Bronchus fibroblast of lung (primary cell): ENCODE measurements around the genes CBFA2T2 and E2F1.

- RAMPAGE, long total RNA: no peak
Measured at GRCh38 chr20:32777527-32778199, 15.5 kb downstream of the DNMT3B start.

GRCh38 chr20:33127696-33128294 is 40.2 kb upstream of the BPIFA2 start:
- RAMPAGE, long total RNA: no peak

GRCh38 chr20:33490019-33491171 is at the start of gene CBFA2T2:
CBFA2T2 (plus strand) TSS chr20:33490096.
- RAMPAGE, long total RNA: no peak

GRCh38 chr20:33554753-33555601 is 65.1 kb downstream of the CBFA2T2 start:
- RAMPAGE, long total RNA: no peak

DNA sequence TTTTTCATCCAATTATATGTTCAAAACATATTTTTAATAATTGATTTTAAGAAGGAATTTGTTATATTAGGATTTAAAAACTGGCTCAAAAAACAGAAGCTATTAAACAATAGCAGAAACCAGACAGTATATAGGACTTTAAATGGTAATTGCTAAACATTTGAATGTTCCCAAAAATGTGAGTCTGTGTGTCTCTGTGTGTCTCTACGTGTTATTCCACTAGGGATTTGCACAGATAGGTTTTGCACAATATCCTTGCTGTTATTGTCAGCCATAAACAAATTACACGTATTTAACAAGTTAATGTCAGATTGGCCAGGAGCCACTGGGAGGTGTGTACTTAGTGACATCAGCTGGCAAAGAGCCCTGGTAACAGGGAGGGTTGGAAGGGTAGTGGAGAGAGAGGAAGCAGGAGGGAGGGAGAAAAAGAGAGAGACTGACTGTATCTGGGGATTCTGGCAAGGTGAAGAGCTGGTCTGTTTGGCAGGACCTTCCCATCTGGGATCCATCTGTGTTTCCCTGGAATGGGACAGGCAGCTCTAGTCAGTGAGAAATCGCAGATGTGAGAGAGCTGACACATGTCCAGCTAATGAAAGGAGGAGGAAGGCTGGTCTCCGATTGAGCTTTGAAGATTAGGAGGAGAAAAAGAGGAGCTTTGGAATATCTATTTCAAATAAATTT is 72.2 kb downstream of the CBFA2T2 start:
- RAMPAGE, long total RNA: no peak

DNA sequence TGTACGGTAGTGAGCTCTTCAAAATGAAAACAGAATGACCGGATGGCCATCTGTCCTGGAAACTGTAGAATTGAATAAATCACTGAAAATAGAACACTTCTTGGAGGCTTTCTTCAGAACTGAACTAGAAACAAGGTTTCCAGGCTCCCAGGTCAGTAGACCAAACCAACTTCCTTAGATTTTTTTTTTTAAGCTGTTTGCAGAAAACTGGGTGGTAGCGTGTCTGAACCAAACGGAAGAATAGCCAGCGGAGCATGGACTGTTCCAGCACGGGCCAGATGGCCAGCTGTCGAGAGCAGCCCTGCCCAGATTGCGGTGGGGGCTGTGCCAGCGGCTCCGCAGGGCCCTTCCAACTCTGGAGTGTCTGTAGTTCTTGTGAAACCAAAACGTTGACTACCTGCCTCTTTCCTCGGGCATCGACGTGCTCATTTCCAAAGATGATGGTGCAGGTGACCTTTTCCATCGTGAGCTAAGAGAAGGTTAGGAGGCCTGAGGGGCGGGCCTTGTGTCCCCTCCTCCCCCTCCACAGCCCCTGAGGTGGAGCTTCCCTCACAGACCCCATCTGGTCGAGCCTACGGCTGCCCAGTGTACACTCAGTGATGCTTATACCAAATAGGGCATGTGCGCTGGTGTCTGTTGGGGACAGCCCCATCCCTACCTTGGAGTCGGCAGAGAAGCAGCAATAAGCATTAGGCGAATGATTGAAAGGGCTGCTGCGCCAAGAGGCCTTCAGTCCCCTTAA is 13.0 kb upstream of the C20orf144 start:
- RAMPAGE, long total RNA: no peak

DNA sequence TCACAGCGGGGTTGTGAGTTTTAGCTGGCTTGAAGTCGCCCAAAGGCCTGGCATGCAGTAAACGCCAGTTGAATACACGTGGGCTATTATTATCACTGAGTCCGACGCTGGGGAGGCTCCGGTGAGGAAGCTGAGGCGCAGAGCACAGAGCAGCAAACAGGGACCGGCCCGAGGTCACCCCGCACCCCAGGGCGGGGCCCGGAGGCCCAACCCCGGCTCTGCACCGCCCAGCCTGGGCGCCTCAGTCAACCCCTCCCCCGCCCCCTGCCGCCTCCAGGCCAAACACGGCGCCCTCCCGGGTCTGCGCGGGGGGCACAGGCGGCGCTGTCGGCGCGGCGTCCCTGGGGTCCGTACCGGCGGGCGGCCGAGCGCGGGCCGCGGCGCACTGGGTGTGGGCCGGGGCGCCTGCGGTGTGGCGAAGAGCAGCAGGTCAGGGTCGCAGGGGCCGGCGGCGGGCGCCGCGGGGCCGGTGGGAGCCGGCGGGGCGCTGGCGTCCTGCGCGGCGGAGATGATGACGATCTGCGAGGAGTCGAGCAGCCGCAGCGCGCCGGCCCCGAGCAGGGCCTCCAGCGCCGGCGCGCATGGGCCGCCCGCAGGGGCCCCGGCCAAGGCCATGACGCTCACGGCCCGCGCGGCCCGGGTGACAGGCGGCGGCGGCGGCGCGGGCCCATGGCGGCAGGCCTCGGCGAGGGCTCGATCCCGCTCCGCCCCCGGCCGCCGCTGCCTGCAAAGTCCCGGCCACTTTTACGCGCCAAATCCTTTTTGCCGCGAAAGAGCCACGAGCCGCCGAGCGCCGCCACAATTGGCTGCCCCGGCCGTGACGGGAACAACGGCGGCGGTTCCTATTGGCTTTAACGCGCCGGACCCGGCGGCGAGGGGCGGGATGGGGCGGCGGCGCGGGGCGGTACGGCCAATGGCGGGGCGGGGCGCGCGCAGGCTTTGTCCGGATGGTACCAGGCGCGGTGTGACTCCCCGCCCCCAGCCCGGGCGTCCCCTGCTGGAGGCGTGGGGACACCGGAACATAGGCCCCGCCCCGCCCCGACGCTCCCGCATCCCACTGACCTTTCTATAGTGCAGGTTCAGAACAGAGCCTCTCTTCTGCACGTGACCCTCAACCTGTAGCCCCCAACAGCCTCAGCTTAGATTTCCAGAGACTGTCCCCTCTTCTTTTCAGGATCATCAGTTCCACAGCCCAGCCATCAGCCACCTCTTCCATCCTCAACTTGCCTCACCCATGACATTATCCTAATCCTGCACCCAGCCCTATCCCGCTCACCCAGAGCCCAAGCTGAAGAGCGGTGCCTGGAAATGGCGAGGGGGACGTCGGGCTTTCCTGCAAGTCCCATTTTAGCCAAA is at the start of gene E2F1:
Gene E2F1, minus strand, starts transcription at position 736 of the 1,356 bp plus-strand sequence.
- RAMPAGE, long total RNA: no peak

DNA sequence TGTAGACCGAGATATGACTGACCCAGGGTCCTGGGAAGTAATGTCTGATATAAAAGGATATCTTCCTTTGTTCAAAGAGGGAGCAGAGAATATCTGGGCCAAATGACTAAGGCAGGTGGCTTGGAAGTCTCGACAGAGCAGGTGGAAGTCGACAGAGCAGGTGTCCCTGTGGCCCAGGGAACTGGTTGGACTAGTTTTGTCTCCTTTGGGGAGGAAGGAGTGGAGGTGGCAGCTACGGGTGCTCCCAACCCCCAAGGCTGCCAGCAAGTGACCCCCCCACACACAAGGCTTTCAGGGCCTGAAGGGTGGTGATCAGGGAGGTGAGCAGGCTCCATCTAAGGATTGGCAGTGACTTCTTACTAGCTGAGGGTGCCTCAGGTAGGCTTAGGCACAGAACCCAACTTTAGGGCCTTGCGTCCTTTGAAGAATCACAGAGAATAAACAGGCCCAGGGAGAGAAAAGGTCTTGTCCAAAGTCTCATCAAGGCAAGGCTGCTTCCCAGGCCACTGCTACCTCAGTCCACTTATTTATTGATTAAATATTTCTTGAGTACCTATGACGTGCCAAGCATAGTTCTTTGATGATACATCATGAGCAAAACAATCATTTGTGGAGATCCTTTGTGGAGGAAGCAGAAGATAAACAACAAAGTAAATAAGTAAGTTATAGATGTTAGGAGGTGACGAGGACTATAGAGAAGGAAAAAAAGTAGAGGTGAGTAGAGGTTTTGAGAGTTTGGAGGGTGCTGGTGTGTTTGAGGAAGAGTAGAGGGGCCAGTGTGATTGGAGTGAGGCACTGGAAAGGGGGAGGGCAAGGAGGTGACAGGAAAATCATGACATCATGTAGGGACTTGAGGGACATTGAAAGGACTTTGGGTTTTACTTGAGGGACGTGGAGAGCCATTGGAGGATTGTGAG is 14.3 kb upstream of the CHMP4B start:
- RAMPAGE, long total RNA: no peak

DNA sequence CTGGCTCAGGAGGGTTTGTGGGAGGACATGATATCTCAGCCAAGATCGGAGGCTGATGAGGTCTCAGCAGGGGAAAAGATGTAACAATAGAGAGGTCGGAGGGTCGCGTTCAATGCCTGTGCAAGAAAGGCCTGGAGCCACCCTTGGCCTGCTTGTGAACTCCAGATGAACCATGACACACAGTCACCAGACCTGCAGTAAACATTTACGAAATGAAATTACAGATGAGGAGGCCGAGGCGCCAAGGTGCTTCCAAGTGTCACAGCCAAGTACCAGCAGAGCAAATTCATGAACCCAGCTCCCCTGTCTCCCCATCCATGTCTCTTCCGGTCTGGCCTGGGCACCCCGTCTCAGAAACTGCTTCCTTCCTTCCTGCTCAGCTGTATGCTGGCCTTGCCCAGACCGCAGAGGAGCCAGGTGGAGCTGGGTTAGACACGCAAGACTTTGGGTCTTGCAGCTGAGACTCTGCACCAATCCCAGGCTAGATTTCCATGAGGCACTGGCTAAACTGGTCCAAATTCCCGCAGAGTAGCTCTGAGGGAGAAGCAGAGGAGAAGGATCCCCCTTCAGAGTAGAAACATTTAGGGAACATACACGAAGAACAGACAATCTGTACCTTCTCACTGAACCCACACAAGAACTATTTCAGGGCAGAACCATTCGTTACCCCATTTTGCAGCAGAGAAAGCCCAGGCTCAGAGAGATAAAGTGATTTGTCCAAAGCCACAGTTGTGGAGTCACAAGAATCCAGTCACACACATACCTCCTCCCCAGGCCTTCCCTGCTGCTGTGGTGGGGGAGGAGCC is 48.2 kb downstream of the CHMP4B start:
- RAMPAGE, long total RNA: no peak

- RAMPAGE, long total RNA: no peak
Measured at GRCh38 chr20:34035569-34036067, 41.9 kb downstream of the RALY start.

DNA sequence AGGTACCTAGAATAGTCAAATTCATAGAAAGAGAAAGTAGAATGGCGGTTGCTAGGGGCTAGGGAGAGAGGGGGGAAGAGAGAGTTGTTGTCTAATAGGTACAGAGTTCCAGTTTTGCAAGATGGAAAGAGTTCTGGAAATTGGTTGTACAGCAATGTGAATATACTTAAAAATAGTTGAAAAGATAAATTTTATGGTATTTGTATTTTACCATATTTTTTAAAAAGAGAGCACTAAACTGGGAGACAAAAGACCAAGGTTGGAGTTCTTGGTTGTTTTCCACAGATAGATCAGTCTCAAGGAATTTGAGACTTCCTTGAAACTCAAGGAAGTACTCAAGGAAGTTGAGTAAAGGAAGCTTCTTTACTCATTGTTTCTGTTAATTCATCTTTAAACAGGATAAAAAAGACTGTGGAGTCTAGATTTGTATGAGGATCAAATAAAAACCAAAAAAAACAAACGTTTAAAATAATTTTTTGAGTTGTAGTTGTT is 9.6 kb upstream of the EIF2S2 start:
- RAMPAGE, long total RNA: no peak

DNA sequence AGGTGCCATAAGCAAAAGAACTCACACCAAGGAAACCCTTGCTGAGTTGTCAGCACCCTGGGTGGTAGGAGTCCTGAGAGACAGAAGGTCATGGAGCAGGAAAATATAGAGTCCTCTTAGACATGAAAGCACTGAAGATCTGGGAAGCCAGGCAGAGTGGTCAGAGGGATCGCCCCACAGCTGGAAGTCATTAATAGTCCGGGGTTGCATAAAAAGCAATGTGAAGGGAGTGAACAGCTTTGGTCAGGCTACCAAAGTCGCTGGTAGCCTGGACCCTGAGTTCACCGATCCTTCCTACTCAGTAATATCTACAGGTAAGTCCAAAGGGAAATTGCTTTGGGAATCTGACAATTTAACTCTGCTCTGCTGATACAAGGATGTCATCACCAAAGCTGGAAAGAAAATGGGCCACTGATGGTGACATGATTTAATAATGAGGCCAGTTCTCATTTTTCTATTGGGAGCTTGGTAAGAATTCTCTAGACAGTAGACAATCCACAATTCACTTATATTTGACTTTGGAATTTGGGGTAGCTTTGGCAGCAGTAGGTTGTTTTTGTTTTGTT is 54.9 kb upstream of the ASIP start:
- RAMPAGE, long total RNA: no peak

DNA sequence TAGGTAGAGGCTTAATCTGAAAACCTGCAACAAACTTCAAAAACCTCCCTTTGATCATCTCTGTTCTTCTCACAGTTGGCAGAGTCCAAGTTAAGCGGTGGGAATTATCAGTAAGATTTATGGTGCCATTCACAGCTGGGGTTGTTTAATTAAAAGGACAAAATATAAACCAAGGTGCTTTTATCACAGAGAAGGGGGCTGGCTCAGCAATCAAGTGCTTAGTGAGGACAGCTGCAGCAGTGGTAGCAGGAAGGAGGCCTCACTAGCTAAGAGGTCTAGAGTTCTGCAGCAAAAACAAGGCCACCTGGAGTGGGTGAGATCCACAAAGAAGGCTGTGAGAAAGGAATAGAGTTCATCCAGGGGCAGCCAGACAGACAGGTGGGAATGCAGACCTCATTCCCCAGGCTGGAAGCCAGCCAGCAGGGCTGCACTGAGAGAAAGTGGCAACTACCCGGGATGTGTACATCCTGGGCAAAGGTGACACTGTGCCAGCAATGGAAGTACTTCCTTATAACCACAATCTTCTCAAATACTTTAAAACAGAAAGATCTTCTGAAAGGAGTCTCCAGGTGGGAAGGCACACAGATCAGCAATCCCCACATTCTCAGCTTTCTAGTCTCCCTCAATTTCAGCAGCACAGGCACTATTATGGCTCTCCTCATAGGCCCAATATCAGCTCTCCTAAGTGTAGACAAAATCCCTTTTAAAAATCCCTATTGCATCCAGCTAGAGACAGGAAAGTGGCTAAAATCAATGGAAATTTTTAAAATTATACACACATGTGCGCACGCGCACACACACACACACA is 37.0 kb downstream of the PIGU start:
- RAMPAGE, long total RNA: no peak

DNA sequence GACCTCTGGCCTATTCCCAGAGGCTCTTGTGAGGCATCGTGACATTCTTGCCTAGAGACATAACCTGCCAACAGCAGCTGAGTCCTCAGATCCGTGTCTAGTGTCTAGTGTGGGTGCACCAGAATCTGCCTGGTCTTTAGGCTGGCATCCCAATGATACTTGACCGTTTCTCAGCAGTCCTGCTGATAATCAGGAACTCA is 20.1 kb downstream of the TP53INP2 start:
- RAMPAGE, long total RNA: no peak

DNA sequence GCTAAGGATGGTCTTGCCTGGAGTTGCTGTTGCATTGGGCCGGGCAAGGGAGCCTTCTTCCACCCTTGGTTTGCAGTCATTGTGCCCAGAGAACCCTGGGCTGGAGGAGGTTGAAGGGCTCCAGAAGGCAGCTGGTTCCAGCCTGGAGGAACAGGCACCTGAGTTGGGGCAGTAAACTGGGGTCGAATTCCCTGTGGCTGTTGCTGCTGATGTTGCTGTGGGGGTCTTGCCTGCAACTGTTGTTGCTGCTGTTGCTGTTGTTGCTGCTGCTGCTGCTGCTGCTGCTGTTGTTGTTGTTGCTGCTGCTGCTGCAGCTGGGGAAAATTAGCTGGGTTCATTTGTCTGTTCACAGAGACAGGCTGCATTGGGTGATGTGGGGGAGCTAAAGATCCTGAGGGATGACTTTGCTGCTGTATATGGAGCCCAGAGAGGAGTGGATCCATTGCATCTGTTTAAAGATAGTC is 53.5 kb downstream of the TP53INP2 start:
- RAMPAGE, long total RNA: no peak

DNA sequence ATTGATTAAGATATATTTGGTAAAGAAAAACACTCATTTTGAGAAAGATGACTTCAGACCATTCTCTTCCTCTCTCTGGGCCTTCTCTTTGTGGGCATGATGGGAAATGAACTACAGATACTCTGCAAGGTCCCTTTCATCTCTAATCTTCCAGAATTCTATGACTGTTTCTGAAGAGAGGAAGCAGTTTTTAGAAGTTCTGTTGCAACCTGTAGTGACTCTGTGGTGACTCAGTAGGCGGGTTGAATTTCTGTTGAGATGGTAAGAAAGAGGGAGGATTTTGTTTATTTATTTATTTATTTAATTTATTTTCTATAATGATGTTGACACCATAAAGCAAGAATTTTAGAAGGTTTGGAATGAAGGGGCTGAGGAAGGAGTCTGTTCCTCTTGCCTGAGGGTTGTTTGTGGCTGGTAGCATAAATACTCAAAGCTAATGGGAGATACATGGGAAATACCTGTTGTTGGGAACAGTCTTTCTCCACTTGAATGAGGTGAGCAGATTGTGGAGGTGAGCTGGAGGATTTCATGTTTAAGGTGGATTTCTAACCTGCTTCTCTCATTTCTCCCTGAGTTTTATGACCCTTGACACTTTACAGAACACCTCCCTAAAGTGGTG is 14.9 kb downstream of the ACSS2 start:
- RAMPAGE, long total RNA: no peak

DNA sequence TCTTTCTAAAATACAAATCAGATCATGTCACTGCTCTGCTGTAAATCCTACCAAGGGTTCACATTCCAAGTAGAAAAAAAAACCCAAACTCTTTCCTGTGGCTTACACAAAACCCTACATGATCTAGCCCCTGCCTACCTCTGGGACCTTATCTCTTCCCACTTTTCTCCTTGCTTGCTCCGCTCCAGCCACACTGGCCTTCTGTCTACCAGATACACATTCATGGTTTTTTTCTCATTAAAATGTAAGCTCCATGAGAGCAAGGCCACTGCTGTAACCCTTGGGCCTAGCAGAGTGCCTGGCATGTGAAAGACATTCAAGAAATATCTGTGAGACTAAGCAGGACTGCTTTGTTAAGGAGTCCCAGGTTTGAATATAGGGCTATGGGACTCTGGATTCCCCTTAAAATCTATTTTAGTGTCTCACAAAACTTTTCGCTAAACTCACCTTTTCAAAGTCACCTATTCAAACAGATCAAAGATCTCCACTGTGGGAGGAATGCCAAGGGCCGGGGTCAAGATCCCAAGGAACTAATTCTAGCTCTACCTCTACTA is 25.3 kb upstream of the TRPC4AP start:
- RAMPAGE, long total RNA: no peak

DNA sequence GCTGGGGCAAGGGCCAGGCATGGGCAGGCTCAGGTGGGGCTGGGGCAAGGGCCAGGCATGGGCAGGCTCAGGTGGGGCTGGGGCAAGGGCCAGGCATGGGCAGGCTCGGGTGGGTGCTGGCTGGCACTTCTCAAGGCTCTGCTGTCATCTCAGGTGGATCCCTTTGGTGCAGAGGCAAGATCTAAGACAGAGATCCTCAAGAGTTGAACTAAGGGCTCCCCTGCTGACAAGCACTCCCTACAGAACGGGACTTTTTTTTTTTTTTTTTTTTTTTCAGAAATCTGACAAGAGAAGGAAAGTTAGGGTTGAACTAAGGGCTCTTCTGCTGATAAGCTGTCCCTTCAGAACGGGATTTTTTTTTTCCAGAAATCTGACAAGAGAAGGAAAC is 24.9 kb downstream of the MMP24OS start:
- RAMPAGE, long total RNA: no peak

DNA sequence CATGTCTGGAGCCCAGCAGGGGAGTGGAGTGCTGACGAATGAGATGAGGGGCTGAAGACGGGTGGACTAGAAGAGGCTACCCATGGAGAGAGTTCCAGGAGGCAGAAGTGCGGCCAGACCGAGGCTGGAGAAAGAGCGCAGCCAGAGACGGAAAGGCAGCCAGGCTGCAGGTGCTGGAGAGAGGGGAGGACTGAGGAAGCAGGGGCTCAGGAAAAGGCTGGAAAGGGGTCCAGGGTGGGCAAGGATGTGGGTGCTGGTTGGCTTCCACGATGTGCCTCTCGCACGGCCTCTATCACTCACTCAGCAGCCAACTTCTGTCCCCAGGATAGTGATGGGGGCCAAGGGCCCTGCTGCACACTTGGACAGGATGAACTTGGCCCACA is 565 bp upstream of the EIF6 start:
- RAMPAGE, long total RNA: no peak

- RAMPAGE, long total RNA: no peak
Measured at GRCh38 chr20:35285622-35286929, 1.5 kb upstream of the EIF6 start.